Thoracic aorta (tissue), 1 donor: ENCODE data around the genes IMPG2, ZBTB11 and NFKBIZ.

DNA sequence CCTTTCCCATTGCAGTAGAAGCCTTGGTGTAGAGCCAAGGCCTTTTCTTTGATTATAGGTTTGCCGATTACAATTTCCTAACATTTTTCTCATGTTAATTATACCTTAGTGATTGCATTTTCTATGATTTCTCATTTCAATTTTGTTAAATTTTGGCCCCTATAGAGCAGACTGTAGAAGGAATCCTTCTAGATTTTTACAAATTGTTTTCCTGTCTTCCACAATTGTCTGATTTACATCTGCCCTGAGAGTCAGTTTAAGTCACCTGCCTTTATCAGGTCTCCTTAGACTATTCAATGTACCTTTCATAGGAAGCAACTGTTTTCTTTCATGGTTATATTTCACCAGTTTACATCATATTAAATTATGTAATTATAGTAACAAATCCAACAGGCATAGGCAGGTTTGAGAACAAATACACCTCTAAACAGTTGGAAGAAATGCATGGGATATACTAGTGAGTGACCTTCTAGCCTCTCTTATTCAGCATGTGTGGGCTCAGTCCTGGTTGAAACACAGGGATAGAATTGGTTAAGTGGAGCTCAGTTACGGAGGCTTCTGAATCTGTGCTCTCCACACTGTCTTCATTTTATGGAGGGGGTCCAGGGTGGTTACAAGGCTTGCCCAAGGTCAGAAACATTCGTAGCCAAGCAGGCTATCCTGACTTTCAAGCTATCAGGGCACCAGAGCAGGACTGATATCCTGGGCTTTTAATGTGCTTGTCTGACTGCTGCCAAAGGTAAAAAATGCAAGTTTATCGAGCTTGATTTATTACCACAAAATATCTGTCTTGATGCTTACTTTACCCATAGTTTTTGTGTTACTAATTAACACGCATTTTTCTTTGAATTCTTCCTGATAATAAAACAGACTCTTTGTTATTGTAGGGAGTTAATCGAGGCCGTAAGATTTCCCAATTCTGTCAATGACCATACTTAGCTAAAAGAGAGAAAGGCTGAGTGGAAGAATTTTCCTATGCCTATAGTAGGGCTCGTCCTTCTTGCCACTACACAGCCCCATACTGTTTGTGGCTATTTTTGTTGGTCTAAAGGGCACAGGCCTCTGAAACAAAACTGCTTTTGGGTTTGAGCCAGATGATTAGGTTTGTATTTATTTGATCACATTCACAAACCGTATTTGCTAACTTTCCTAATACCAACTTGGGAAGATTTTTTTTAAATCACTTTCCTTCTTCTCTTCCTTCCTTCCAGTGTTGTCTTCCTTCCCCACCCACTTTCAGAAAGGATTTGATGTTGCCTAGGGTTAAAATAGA lies 89.6 kb downstream of the FILIP1L start:
- RAMPAGE, long total RNA: no peak

GRCh38 chr3:100041231-100041831 lies 73.0 kb downstream of the FILIP1L start:
- RAMPAGE, long total RNA: no peak

DNA sequence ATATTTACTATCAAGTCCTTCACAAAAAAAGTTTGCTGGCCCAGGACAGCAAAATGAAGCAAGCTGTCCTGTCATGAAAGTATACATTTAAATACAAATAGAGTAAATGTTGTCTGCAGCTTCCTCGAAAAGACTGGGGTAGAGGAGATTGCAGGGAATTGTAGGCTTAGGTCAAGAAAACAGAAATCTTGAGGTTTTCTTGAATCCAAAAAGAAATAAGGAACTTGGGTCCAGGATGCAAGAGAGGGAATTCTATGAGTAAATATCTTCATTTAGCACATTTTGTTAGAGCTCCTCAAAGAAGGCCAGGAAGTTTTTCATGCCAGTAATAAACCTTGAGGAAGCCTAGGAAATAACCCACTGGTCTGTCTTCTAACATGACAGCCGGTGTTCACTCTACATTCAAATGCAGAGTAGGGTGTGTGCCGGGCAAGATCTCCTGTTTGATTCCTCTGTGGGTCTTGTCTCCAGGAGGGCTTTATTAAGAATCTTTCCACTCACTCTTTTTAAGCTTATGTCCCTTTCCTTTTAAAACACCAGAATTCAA lies 40.9 kb downstream of the FILIP1L start:
- RAMPAGE, long total RNA: no peak

- RAMPAGE, long total RNA: no peak
Observed at GRCh38 chr3:100226530-100227155, 34.1 kb upstream of the TBC1D23 start.

DNA sequence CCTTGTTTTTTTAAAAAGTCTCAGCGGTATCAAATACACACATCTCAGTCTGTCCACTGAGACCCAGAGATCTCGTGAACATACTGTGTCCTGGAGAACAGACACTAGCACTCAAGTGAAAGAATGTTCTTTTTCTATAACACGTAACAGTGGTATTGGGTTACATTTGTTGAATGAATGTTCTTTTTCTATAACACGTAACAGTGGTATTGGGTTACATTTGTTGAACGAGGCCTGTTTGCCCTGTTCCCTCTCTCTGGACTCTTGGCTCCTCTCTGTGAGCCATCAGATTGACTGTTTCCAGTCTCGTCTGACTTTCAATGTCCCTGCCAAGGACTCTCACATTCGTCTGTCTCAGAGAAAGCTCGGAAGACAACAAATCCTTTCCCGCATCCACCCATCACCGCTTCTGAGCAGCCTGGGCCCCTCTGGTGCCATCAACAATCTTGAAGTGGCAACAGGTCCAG lies 7.9 kb downstream of the TMEM45A start:
- RAMPAGE, long total RNA: no peak

- RAMPAGE, long total RNA: no peak
Observed at GRCh38 chr3:100525544-100526325, 33.3 kb downstream of the TMEM45A start.

- RAMPAGE, long total RNA: no peak
Observed at GRCh38 chr3:100614793-100615333, 5.5 kb downstream of the ADGRG7 start.

- RAMPAGE, long total RNA: no peak
Observed at GRCh38 chr3:100713471-100713972, 4.2 kb downstream of the TFG start.

DNA sequence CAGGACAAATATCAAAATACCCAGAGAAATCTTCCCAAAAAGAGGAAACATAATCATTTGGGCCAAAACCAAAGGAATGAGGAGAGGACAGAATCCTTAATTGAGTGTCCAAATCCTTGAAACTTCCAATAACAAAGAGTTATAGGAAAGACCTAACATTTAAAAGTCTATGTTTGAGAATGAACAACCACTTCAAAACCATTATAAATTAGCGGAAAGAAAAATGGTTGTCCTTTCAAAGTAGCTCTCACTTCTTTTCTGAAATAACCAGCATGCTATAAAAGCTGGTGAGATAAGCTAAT lies at the start of gene IMPG2:
IMPG2 (minus strand) TSS at position 260 of the 302 bp plus-strand sequence.
- RAMPAGE, long total RNA: no peak

DNA sequence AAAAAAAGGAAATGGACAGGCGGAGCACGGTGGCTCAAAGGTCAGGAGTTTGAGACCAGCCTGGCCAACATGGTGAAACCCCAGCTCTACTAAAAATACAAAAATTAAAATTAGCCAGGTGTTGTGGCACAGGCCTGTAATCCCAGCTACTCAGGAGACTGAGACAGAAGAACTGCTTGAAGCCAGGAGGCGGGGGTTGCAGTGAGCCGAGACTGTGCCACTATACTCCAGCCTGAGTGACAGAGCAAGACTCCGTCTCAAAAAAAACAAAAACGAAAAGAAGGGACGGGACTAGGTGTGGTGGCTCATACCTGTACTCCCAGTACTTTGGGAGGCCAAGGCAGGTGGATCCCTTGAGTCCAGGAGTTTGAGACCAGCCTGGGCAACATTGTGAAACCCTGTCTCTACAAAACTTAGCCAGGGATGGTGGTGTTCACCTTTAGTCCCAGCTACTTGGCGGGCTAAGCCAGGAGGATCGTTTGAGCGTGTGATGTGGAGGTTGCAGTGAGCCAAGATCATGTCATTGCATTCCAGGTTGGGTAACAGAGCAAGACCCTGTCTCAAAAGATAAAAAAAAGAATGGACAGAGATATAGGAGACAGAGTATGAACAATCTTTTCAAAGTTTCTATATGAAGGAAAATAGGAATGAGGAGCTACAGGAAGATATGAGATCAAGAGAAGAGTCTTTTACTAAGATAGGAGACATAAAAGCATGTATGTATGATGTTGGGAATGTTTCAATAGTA lies 4.7 kb upstream of the PCNP start:
- RAMPAGE, long total RNA: no peak

DNA sequence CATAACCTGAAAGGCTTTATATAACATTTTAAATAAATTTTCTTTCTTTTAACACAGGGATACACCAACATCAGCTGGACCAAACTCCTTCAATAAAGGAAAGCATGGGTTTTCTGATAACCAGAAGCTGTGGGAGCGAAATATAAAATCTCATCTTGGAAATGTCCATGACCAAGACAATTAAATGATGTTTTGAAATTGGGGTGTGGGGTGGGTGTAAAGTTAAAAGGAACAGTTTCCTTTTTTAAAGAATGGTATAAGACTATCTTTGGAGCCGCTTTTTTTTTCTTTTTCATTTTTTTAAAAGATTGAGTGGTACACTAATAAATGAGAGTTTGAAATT lies 18.6 kb downstream of the PCNP start:
- RAMPAGE, long total RNA: no peak

- RAMPAGE, long total RNA: no peak
Observed at GRCh38 chr3:101676989-101677623, at the start of gene ZBTB11. ZBTB11 (minus strand) TSS chr3:101677132.

GRCh38 chr3:101725115-101725626 lies 757 bp downstream of the CEP97 start:
- RAMPAGE, long total RNA: no peak

DNA sequence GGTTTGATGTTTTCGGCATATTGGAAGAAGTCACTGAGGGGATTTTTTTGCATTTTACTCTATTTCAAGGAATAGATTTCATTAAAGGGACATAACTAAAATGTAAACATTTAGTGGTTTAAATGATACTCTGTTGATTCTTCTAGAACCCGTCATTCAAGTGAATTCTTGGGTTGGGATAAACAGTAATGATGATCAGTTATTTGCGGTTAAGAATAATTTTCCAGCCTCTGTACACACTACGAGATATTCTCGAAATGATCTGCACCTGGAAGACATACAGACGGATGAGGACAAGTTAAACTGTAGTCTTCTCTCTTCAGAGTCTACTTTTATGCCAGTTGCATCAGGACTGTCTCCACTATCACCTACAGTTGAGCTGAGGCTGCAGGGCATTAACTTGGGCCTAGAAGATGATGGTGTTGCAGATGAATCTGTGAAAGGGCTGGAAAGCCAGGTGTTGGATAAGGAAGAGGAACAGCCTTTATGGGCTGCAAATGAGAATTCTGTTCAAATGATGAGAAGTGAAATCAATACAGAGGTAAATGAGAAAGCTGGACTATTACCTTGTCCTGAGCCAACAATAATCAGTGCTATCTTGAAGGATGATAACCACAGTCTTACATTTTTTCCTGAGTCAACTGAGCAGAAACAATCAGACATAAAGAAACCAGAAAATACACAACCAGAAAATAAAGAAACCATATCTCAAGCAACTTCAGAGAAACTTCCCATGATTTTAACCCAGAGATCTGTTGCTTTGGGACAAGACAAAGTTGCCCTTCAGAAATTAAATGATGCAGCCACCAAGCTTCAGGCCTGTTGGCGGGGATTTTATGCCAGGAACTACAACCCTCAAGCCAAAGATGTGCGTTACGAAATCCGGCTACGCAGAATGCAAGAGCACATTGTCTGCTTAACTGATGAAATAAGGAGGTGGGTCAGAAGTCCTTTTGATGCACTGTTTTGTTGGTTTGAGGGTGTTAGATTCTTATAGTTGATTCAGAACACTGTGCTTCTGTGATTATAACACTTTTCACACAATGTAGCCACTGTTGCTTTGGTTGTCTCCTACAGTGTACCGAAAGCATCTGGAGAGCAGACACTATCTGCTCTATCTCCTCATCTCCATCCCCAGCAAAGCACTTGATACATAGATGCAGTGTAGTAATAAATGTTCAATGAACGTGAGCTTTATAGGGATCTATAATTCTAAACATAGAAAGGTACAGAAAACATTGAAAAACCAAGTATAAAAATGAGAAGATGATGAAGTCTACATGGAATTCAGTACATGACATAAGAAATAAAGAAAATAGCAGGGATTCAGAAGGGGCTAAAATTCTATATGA lies 21.0 kb upstream of the NXPE3 start:
- RAMPAGE, long total RNA: no peak

GRCh38 chr3:101791728-101792472 lies 12.9 kb downstream of the NXPE3 start:
- RAMPAGE, long total RNA: no peak

GRCh38 chr3:101822193-101822967 lies 26.9 kb upstream of the NFKBIZ start:
- RAMPAGE, long total RNA: no peak

GRCh38 chr3:101848816-101849781 lies at the start of gene NFKBIZ:
NFKBIZ (plus strand) TSS chr3:101849514.
- RAMPAGE, long total RNA: no peak

DNA sequence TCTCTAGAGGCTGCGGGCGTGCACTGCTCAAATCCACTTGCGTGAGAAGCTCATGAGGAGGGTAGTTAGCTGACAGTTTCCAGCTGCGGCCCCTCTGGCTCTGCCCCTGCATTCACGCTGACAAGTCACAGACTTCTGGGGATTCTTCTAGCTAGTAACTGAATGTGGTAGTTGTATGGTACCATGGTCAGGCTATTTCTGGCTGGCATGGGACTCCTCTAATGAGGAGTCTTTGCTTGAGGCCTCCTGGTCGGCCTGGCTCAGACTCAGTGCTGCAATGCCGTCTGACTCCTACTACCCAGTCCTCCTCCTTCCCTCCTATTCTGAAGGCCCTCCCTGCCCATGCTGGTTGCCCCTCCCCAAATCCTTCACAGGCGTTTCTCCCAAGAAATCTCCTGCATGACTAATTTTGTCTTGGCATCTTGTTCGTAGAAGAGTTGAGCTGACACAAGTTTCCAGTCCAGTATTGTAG lies 115.4 kb downstream of the NFKBIZ start:
- RAMPAGE, long total RNA: no peak

DNA sequence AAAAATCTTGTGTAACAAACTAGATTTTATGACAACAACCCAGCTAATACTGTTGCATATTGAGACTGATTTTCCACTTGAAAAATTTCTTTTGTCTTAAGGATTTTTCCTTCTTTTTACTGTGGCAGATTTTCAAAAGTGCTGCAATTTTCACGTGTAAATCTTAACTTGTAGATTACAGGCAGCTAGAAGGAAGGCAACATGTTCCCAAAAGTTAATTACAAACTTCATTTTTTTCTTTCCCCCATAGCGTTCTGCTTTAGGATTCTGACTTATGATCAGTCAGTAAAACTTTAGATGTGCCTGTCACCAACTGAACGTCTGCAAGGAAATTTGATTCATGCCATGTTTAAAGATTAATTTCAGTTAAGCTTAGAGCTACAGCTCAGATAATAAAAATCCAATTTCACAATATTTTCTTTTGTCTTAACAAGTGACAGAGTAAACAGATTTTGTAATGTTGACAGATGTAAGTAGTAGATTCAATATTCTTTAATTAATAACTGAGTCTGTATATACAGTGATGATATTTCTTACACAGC lies 253.0 kb downstream of the NFKBIZ start:
- RAMPAGE, long total RNA: no peak

DNA sequence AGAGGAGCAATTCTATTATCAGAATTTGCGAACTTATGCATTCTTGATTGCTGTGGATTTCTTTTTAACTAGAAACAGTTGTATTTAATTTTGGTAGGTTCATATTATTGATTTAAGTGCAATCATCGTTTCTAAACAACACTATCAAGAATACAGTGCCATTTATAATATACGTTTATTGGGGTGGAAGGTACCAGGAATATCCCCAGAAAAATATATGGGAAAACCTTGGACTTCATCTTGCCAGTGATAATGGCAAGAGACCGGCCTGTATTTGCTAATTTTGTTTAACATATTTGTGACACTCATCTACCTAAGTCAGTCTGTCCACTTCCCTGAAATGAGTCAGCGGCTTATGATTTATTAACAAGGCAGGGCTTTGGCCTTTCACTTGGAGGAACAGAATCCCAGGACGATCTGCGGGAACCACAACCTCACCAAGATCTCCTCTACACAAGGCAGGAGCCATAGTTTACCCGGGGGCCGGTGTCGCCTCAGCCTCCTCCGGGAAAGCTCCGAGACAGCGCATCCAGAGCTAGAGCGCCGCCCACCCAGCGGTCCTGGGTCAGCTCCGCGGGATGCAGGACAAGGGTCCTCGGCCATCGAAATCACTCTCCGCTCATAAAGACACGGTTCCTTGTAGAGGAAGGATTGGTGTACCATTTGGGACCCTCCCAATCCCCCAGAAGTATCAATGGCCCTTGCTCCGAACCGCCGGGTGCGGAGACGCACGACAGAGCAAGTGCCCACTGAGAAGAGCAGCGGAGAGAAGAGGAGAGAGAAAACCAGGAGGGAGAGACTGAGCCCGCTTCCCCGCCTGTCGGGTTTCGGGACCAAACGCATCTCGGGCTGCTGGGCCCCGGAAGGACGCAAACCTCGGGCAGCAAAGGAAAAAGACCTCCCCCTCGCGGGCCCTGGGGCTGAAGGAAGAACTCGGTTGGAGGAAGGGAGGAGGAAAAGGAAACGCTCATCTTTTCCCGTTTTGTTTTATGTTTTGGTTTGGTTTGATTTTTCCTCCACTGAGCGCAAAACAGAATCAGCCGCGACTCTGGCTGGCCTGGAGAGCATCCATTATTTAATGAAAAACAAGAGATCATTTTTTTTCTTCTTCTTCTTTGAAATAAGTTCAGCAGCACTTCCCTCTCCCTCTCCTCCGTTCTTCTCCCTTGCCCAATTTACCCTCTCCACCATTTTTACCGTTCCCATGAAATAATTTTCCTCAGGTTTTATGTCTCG lies 13.1 kb upstream of the ALCAM start:
- RAMPAGE, long total RNA: no peak